Glomerular endothelial cell (primary cell): Measurements from ENCODE around the genes ATF7IP2 and TEKT5.

DNA sequence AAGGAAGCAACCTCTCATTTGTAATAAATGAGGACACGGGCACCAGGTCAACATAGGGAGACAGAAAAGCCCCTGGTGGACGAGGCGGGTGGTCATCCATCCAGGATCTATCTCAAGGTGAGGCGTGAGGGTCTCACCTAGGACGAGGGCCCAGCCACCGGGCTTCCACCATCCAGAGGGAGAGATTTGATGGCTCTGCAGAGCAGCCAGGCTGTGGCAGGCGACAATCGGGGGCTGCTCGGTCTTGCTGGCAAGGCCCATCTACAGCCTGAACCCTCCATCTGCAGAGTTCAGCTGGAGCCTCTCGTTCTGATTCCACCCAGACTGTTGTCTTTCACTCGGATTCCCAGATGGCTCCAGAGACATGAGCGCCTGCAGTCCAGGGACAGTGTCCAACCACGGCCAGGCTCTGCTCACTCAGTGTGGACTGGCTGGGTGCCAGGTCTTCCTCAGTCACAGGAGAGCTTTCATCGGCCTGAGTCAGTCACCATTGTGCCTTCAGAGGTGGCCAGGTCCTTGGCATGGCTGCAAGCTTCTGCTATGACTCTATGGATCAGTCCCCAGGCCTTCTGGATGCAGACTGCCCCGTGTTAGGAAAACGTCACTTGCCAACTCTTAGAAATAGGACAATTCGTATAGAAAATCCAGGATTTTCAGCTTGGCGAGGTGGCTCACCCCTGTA lies 5.9 kb downstream of the LITAFD start:
- RAMPAGE, long total RNA = no peak

GRCh38 chr16:8958198-8959187 lies 5.2 kb downstream of the USP7 start:
- RAMPAGE, long total RNA = no peak

DNA sequence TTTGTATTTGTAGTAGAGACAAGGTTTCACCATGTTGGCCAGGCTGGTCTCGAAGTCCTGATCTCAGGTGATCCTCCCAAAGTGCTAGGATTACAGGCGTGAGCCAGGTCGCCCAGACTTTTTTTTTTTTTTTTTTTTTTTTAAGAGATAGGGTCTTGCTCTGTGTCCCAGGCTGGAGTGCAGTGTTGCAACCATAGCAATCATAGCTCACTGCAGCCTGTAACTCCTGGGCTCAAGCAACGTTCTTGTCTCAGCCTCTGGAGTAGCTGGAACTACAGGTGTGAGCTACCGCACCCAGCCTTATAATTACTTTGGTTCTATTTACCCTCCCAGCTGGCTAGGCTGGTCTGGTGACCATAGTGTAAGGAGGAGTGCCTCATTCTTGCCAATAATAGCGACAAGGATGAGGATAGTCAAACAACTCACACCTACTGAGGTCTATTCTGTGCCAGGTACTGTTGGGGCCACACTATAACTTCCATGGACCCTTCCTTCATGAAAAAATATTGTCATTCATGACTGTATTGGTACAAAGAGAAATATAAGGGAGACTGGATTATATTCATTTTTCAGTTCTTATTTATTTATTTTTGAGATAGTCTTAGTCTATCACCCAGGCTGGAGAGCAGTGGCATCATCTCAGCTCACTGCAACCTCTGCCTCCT lies 39.7 kb upstream of the USP7 start:
- RAMPAGE, long total RNA = no peak

DNA sequence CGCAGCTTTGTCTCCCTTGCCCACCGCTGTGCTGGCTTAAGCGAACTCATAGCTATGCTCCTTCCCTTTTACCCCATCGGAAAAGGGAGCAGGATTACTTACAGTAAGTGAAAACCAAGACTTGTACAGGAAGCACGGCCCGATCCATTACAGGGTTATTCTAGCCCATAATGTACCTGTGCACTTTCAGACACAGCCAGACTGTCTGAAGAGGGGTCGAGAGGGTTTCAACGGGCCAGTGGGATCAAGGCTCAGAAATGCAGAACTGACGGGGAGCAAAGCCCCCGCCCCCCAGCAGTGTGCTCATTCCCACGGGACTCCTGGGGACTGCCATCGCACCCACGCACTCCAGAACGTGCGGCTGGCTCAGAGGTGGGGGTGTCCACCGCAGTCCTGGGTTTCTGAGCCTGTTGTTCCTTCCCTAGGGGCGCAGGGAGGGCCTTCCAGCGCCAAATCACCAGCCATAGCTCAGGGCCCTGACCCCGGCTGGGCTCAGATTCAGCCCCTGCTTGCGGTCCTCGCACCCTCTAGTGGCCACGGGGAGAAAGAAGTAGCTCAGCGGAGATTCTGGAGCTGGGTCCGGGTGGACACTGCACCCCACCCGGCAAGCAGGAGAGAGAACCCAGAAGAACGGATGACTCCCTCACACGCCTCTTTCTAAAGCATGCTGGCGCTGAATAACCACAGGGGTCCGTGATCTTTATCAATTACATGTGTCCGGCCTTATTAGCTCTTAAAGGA lies 44.9 kb upstream of the USP7 start:
- RAMPAGE, long total RNA = no peak

GRCh38 chr16:9077233-9077909 lies 14.1 kb upstream of the HAPSTR1 start:
- RAMPAGE, long total RNA = no peak

GRCh38 chr16:9092870-9093521 lies 1.6 kb downstream of the HAPSTR1 start:
- RAMPAGE, long total RNA = no peak

DNA sequence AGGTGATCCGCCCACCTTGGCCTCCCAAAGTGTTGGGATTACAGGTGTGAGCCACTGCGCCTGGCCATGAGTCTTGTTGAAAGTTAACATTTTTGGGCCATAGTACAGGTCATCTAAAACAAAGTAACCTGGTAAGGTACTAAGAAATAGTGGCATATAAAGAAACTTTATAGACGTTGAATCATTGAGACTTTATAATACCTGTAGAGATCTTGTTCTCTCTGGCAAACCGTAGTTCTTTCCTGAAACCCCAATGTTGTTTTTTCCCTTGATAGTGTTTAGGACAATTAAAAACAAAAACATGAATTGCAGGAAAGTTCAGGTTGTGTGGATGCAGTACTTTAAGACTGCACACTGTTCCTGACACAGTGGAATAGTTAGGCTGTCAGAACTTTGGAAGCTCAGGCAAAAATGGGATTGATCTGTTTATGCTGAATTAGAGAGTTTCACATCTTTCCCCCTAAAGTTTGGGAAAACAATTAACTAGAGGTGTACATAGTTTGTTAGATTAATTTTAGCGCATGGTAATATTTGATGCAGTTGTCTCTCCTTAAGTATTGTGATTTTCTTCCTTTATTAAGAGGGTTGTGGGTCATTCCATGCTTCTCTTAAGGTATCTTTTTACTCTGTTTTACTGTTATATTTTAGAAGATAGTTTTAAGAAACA lies 13.0 kb downstream of the HAPSTR1 start:
- RAMPAGE, long total RNA = no peak

DNA sequence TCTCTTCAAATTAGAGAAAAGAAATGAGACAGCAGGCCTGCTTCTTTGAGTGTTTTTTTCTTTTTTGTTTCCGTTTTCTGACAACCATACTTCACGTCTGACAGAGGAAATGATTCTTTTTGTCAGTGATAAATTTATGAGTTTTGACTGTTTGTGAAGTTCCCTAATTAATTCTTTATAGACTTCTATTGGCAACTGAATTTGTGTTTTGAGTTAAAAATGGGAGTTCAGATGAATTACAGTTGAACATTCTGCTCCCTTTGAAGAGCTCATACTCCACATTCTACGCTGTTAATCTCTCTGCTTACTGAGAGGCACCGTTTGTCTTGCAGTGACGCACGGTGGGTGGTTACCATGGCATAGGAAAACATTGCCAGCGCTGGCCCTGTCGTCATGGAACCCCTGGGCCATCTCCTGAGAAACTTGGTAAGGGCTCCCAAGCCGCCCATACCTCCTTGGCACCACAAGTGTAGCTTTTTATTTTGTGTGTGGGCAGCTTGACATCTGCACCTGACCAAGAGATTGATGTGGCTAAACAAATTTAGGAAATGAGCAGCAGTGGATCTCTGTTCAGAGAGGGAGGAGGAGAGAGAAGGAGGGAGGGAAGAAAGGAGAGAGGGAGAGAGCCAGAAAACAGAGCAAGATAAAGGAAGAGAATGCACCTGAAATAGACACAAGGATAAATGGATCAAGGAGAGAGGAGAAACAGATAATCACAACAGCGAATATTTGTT lies 398.4 kb downstream of the HAPSTR1 start:
- RAMPAGE, long total RNA = no peak

DNA sequence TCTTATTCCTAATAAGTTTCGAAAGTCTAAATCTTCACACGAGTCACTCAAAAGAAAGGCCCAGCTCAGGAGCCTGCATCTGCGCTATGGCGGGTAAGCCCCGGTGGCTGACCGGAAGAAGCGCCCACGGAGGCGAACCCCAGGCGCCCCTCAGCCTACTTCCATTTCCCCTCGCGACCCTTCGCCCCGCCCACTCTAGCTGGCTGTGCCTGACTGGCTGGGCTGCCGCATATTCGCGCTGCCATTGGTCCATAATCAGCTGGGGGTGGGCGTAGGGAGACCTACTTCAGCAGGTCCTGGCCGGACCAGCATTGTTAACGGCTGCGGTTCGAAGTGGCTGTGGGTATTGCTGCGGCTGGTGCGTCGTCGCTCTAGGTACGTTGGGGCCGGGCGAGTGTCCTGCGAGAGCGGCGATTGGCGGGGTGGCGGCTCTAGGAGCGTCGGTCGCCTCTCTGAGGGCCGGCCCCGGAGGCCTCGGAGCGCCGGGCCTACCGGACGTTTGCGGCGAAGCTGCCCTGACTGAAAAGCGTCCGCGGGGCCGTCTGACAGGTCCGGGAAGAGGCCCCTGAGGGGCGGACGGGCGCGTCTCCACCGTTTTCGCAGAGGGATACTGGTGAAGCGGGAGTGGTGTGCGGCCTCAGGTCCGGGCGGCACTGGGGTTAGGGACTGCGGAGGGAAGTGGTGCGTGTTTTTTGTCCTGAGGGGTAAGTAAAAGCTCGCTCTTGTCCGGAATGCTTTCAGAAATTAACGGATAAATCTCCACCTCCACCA lies at the start of gene ATF7IP2:
Gene ATF7IP2, plus strand, starts transcription at position 314 of the 771 bp plus-strand sequence.
- RAMPAGE, long total RNA = no peak

GRCh38 chr16:10514750-10515427 lies 65.5 kb downstream of the EMP2 start:
- RAMPAGE, long total RNA = no peak

DNA sequence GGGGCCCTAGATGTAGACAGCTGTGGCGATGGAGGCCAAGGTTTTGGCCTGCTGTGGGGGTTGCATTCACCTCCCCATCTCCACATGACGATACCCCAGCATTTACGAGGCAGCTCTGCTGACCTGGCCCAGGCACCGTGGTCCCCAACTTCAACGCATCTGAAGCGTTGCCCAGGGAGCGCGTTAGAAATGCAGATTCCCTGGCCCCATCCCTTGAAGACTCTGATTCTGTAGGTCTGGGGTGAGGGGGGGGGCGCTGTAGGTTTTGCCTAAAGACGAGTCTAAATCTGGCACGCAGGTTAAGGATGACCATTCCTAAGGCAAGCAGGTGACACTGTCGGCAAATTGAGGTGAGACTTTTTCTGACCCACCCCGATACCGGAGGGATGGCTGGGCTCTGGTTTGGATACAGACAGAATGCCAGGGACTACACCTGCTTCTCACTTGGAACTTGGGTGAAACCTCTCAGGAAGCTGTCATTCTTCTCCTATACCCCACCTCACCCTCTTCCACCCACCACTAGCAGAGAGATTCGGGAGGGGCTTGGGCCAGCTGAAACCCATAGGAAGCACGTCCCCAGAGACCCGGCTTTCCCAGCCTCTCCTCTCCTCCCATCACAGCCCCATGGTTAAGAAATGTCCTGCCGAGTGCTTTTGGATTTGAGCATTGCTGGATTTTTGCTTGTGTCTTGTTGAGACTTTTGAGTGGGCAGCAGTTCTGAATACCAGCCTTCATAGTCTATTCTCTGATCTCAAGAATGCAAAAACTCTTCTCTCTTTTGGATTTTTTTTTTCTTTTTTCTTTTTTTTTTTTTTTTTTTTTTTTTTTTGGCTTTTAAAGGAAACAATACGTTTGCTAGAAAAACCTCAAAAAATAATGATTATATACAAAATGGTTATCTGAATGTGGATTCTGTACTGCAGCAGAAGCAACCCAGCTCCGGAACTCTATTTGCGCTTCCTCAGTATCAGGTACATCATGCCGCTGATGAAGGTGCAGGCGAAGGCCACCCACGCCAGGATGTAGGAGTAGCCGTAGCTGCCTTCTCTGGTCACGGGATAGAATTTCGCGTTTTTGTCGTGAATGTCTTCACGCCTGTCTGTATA lies 48.1 kb downstream of the EMP2 start:
- RAMPAGE, long total RNA = no peak

DNA sequence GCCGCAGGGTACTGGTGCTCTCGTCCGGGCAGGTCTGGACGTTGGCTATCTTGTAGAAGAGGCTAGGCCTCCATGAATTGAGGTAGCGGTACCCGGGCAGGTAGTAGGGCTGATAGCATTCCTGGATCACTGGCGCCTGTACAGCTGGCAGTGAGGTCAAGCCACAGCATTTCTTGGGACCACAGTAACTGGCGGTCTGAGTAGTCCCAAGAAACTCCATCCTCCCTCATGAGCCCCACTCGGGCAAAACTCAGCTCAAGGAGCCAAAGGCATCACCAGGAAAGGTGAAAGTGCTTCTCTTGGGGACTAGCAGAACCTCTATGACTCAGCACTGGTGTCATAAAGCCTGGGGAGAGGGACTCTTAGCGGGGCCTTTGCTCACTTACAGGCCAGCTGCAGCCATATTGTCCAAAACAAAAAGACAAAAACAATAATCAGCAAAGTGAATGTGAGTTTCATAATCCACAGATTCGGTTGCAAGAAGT lies at the start of gene TEKT5:
Gene TEKT5, minus strand, starts transcription at position 277 of the 485 bp plus-strand sequence.
- RAMPAGE, long total RNA = no peak

- RAMPAGE, long total RNA = no peak
Measured at GRCh38 chr16:10757538-10758209, 14.0 kb downstream of the NUBP1 start.

- RAMPAGE, long total RNA = no peak
Measured at GRCh38 chr16:10877524-10878237, 679 bp downstream of the CIITA start.

GRCh38 chr16:10918665-10919268 lies 23.5 kb downstream of the DEXI start:
- RAMPAGE, long total RNA = no peak

GRCh38 chr16:10929696-10930296 lies 12.5 kb downstream of the DEXI start:
- RAMPAGE, long total RNA = no peak

GRCh38 chr16:10946237-10946734 lies 1.9 kb downstream of the CLEC16A start:
- RAMPAGE, long total RNA = no peak

- RAMPAGE, long total RNA = no peak
Measured at GRCh38 chr16:10979577-10980731, 35.6 kb downstream of the CLEC16A start.

GRCh38 chr16:11205454-11205994 lies 50.5 kb downstream of the SOCS1 start:
- RAMPAGE, long total RNA = no peak

- RAMPAGE, long total RNA = no peak
Measured at GRCh38 chr16:11238441-11238665, 17.7 kb downstream of the SOCS1 start.